ENCODE measurements around the gene BRWD1.

- PRO-cap = no peak
- RAMPAGE, long total RNA, 4 experiments = no peak in any of the 4 experiments
Measured at GRCh38 chr21:38497124-38497715, 1.1 kb downstream of the ERG start.

DNA sequence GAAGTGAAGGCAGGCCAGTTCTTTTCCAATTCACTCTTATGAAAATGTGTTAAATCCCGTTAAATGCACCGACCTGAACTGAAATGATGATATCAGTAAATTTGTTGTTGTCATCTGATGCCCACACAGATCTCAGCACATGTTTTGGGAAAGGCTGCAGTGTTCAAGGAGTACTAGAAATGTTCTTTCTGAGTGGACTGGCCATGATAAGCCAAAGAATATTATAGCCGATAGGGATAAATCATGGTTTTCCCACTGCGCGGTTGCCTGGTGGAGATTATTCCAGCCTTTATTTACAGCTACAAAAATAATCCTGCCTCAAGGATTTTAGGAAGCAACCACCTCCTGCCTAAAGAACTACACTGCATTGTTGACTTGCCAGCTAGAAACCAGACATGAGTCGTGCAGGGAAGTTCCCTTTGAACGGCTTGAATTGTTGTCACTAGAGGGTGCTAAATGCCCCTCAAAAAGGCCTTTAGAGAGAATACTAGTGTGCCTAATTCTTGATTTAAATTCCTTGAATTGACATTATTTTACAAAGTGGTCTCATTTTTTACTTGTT lies 7.2 kb upstream of the ERG start:
- PRO-cap = no peak
- RAMPAGE, long total RNA, 4 experiments = no peak in any of the 4 experiments

DNA sequence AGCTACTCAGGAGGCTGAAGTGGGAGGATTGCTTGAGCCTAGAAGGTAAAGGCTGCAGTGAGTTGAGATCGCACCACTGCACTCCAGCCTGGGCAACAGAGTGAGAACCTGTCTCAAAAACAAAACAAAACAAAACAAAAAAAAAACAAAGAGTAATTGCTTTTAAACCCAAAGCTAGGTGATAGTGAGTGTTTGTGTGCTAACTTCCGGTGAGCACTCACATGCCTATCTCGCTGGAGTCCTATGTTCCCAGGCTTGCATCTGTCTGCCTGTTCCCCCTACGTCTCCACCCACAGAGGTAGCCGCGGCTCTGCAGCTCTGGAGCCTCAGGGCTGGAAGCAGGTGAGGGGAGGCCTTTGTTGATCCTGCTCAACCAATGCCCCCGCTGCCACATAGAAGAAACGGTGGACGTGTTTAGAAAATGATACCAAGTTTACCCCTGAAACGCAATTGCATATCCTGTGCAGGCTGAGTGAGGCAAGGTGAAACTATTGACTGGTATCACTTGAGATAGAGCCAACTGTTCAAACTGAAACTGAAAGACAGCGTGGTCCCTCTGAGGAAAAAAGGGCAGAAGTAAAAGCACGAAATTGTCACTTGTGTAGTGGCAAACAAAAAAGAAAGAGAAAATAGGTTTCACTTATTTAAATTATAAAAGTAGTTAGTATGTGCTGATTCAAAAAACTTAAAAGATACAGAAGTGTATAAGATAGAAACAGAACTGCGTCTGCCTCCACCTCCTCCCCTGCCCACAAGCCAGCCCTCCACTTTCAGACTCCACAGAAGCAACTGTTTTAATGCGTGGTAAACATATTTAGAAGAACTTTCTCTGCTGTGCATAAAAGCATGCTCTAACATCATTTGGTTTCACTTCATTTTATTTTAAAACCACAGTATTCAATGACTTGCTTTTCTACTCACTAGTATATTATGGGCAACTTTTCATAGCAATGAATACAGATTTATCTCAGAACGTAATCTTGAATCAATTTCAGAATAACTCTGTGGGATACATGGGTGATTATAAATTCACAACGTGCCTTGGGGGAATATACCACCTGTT lies 38.6 kb upstream of the ETS2 start:
- PRO-cap = unidirectional peak, minus-strand start at position 484 of the sequence
- RAMPAGE, long total RNA, 4 experiments = no peak in any of the 4 experiments

DNA sequence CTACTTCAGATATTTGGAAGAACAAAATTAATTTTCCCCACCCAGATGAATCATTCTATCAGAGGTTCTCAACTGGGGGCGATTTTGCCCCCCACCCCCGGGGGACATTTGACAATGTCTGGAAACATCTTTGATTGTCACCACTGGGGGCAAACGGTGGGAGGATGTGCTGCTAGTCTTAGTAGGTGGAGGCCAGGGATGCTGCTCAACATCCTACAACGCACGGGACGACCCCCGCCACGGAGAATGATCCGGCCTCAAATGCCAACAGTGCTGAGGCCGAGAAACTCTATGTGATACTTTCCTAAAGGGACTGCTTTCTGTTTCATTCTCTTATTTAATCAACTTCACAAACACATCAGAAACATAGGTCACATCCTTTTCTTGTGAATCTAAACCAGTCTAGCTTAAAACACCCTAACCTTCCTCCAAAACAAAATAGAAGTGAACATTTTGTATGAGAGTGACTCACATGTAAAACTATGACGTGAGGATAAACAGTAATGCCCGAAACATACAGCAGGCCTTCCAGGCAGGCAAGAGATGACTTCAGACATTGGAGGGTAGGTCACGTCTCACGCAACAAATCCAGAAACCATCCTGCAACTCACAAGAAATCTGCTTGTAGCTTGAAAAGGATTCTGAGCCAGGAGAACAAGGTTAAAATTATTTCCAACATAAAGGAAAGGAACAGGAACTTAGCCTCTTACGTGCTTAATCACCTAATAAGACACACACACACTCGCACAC lies 37.2 kb upstream of the ETS2 start:
- PRO-cap = unidirectional peak, plus-strand start at position 552 of the sequence
- RAMPAGE, long total RNA, 4 experiments = no peak in any of the 4 experiments

DNA sequence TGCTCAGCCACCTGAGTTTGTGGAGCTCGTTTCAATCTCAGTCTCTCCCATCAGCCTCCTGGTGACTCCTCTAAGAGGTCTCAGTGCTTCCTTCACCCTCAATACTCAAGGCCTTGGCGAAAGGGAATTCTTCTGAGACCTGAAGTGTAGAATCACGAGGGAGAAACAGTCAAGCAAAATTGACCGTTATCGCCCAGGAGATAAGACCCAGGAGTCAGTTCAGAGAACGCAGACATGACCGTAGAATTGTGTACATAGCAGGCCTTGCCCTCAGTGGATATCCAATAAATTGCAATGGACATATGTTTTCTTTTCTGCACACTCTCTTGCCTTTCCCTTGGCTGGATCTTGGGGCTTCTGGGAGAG lies 15.7 kb upstream of the ETS2 start:
- PRO-cap = unidirectional peak, minus-strand start at position 107 of the sequence
- RAMPAGE, long total RNA, 4 experiments = no peak in any of the 4 experiments

GRCh38 chr21:38847136-38848028 lies 41.7 kb downstream of the ETS2 start:
- PRO-cap = no peak
- RAMPAGE, long total RNA, 4 experiments = no peak in any of the 4 experiments

GRCh38 chr21:38921621-38921902 lies 115.8 kb downstream of the ETS2 start:
- PRO-cap = no peak
- RAMPAGE, long total RNA, 4 experiments = no peak in any of the 4 experiments

GRCh38 chr21:38954350-38954724 lies 148.6 kb downstream of the ETS2 start:
- PRO-cap = bidirectional peak, plus-strand start at chr21:38954859, minus-strand start at chr21:38954637
- RAMPAGE, long total RNA, 4 experiments = no peak in any of the 4 experiments

GRCh38 chr21:39014655-39015185 lies 168.5 kb downstream of the PSMG1 start:
- PRO-cap = no peak
- RAMPAGE, long total RNA, 4 experiments = no peak in any of the 4 experiments

DNA sequence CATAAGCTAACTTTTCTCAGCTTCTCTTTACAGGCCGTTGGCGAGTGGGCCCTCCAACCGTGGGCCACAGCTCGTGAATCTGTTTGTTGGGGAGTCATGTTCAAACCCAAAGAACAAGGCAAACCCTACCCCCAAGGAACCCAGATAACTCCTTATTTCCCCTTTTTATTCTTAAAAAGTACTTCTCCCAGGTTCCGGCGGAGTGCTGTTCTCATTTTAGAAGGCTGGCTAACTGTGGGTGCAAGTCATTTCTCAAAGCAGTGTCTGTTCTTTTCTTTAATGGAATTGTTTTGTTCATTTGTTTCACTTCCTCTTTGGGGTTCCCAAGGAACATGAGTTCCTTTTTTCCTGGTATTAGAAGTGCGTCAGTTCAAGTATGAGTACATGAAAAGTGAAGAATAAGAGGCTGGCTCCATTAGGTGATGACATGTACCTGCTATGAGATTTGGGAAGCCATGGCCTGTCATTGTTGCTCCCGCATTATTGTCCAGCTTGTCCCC lies 88.9 kb downstream of the PSMG1 start:
- PRO-cap = no peak
- RAMPAGE, long total RNA, 4 experiments = no peak in any of the 4 experiments

DNA sequence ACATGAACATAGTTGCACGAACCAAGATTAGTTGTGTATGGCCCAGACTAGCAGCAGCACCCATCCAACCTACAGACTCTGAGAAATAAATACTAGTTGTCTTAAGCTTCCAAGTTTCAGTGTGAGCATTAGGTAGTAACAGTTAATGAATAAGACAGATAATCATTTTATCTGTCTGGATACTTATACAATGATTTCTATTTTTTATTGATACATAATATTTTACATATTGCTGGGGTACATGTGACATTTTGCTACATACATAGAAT lies 18.0 kb downstream of the PSMG1 start:
- PRO-cap = no peak
- RAMPAGE, long total RNA, 4 experiments = no peak in any of the 4 experiments

DNA sequence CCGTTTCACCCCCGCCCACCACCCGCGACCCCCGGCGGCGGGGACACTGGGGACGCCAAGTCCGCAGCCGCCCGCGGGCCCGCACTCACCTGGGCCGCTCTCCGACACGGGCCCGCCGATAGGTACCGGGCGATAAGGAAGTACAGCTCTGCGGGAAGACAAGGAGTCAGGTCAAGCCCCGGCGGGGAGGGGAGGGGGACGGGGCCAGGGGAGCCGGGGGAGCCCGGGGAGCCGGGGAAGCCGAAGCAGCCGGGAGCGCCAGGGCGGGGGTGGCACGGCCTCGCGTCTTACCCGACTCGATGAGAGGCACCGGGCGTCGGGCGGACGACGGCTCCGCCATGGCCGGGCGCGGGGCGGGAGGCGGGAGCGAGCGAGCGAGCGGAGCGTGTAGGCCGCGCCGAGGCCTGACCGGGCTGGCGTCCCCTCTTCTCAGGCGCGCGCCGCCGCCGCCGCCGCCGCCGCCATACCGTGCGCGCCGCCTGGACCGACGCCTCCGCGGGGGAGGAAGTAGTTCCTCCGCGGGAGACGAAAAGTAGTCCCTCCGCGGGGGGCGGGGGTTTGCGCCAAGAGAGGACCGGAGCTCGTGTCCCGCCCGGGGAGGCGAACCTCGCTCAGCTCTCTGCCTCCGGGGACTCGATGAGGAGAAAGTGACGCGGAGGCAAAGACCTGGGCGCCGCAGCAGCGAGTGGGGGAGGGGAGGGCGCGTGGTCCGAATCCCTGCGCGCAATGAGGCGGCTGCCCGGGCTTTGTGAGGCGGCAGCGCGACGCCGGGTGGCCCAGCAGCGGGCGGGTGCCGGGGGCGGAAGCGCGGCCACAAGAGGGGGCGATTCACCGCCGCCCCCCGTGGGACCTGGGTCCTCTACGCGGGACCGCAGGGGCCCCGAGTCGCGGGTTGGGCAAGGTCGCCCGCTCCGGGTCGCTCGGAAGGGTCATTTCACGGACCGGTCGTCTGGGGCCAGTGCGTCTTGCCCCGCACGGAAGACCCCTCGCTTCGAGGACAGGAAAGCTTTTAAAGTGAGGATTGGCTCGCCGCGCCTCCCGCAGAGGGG lies at the start of gene BRWD1:
Gene BRWD1 (minus strand): TSS at position 481 of the 1,049 bp plus-strand sequence.
- PRO-cap = bidirectional peak, plus-strand start at position 555 of the sequence, minus-strand start at position 463 of the sequence; bidirectional peak, plus-strand start at position 756 of the sequence, minus-strand start at position 635 of the sequence
- RAMPAGE, long total RNA, 4 experiments = start-site peak on the minus strand in 1 of 4 experiments, centred at position 362 of the sequence, 39 reads per replicate

- PRO-cap = no peak
- RAMPAGE, long total RNA, 4 experiments = no peak in any of the 4 experiments
Measured at GRCh38 chr21:39316135-39316702, 2.8 kb upstream of the BRWD1 start.

GRCh38 chr21:39340546-39341051 lies 8.3 kb downstream of the HMGN1 start:
- PRO-cap = no peak
- RAMPAGE, long total RNA, 4 experiments = no peak in any of the 4 experiments

GRCh38 chr21:39346548-39347013 lies 2.3 kb downstream of the HMGN1 start:
- PRO-cap = no peak
- RAMPAGE, long total RNA, 4 experiments = no peak in any of the 4 experiments

- PRO-cap = no peak
- RAMPAGE, long total RNA, 4 experiments = no peak in any of the 4 experiments
Measured at GRCh38 chr21:39380645-39381578, 786 bp downstream of the GET1 start.

DNA sequence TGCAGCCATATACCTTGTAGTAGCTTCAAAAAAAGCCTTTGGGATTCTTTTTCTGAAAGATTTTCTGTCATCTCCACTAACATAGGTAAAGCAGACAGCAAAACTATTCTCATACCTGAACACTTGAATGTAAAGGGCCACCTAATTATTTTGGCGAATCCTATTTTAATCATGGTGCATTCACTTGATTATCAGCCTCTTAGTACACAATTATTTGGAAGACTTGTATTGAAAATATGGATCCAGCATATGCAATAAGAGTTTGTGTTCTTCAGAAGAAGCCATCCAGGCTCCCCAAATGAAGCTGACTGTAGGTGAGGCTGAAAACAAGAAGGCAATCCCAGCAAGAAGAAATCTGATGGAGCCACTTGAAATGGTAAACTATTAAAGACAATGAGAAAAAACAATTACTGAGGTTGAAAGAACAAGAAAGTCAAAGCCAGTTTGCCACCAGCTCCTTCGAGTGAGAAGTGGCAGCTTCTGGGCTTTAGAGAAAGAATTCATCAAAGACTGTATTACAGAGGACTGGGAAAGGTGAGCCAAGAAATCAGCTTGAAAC lies 3.9 kb downstream of the BACE2 start:
- PRO-cap = no peak
- RAMPAGE, long total RNA, 4 experiments = start-site peak on the plus strand in 1 of 4 experiments, centred at position 284 of the sequence, 6 reads per replicate

DNA sequence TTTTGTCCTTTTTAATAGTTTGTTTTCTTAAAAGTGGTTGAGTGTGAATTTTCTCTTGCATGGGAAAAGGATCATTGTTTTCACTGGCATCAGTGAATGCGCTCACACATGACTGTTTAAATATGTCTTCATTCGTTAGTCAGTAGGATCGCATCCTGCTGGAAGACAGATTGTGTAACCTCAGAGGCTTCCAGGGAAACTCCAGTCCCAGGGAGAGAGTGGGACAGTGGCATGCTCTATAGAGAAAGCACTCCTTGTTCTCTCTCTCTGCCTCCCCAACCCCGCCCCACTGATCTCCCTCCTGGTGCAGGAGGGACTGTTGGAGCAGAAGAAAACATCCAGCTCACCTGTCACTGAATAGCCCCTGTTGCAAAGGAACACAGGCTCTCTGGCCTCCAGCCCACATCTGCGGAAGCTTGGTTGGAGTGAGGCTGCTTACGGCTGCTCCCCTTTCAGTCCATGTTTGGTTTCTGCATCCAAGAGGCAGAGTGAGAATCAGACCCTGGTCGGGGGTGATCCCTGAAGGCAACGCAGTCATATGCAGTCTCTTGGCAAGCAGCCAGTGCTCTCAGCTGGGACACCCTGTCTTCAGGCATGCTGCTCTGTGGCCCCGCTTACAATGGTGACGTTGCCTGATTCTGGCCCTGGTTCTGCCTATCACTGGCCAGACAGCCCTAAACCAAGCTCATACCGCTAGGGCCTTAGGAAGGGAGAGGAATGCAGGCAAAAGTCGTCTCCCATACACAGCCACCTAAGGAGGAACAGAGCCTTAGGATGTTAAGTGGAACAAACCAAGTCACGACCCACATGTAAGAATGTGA lies 39.6 kb downstream of the BACE2 start:
- PRO-cap = no peak
- RAMPAGE, long total RNA, 4 experiments = no peak in any of the 4 experiments

DNA sequence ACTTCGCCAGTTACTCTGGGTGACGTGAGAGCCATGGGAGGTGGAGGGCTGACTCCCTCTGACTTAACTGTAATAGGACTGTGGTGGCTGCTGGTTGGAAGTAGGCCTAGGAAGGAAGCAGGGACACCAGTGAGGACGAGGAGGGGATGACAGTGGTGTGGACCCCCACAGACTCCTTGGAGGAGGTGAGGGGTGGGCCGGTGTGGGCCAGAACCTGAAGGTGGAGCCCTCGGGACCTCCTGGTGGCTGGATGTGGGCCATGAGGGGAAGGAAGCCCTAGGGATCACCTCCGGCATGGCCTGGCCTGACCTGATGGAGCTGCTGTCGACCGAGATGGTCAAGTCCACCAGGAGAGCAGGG lies 54.6 kb downstream of the BACE2 start:
- PRO-cap = no peak
- RAMPAGE, long total RNA, 4 experiments = start-site peak on the plus strand in 1 of 4 experiments, centred at position 180 of the sequence, 8 reads per replicate

- PRO-cap = no peak
- RAMPAGE, long total RNA, 4 experiments = no peak in any of the 4 experiments
Measured at GRCh38 chr21:41250260-41251018, 66.2 kb upstream of the FAM3B start.

Measured in transverse colon (tissue), 4 donors.